Left lung (tissue), 1 donor: ENCODE measurements around a stretch of chr17.

- PRO-cap = unidirectional peak, plus-strand start at chr17:75429025
Measured at GRCh38 chr17:75428755-75429330, 23.4 kb upstream of the GRB2 start.

DNA sequence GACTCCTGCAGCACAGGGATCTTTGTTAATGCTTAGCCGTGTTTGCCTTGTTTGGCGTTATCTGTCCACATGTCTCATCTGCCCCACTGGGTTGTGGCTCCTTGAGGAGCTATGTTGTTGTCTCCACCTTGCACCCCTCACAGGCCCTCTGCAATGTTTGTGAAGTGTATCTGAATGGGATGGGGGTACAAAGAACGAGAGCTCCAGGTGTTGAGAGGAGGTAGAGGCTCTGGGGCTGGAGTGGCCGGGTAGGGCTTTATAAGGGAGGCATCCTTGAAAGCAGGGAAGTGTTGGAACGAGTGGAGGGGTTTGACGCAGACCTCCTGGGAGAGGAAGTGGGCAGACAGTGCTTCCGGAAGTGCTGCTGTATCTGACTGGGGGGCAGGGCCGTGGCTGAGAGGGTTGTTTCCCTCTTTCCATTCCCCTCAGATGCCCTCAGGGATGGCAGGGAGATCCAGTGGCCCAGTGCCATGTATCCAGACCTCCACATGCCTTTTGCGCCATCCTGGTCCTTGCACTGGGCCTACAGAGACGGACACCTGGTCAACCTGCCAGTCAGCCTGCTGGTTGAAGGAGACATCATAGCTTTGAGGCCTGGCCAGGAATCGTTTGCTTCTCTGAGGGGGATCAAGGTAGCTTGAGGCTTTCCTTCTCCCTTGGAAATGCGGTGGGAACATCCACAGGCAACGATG is 27.7 kb downstream of the CASKIN2 start:
- PRO-cap = unidirectional peak, minus-strand start at position 311 of the sequence

DNA sequence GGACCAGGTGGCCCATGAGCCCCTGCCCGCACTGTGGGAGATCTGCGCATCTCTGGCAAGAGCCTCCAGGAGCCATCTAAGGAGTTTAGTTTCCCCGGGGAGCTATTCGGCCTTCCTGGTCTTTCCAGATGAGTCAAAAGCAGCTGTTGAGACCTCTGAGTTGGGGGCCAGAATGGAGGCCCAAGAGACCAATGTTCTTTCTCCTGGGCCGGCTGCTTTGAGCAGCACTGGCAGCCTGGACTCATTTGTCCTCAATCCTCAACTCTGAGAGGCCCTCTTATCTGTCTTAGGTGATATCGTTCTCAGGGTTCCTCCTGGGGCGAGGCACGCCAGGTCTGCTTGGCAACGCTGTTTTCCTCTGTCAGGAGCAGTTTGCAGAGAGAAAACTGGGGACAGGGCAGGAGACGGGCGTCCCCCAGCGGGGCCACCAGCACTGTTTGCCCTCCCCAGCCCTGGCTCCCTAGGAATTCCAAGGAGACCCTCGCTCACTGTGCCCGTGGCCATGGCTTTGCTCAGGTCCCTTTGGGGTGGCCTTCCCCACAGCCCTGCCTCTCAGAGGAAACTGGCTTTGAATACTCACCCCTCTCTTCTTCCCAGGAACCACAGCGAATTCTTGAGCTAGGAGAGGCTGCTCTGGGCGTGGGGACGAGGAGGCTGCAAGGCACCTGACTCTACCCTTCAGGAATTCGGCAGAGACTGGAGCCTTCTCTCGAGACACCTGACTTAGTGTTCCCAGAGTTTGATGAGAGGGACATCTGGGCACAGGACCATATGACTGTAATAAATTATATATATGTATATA is 6.0 kb downstream of the LLGL2 start:
- PRO-cap = bidirectional peak, plus-strand start at position 624 of the sequence, minus-strand start at position 564 of the sequence

GRCh38 chr17:75565024-75565565 is 22.5 kb upstream of the MYO15B start:
- PRO-cap = no peak

- PRO-cap = no peak
Measured at GRCh38 chr17:75616213-75616922, 16.9 kb upstream of the SMIM5 start.

DNA sequence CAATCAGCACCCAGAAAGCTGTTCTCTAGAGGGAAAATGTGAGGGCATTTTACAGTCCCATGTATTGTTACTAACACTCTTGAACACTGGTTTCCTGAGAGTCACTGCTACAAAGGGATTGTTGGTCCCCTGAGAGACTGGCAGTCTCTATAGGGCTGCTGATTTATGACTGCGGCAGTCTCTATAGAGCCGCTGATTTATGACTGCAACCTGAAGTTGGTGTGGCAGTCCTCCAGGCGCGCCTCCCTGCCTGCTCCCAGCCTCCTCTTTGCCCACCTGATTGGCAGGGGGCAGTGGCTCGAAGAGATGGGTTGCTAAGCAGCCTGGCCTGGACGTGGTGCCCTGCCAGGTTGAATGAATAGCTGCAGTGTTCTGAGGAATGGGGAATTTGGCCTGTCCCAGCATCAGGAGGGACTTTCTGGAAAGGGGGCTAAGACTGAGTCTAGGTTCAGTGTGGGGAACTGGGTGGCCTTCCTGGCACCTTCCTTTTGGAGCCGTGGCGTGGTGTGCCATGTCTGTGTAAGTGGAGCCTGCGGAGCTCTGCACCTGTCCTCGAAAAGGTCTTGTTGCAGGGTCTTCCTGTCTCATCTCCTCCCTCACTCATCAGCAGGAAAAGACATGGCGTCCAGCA is 24.8 kb downstream of the SAP30BP start:
- PRO-cap = no peak

GRCh38 chr17:75703385-75704262 is 17.6 kb upstream of the ITGB4 start:
- PRO-cap = no peak

DNA sequence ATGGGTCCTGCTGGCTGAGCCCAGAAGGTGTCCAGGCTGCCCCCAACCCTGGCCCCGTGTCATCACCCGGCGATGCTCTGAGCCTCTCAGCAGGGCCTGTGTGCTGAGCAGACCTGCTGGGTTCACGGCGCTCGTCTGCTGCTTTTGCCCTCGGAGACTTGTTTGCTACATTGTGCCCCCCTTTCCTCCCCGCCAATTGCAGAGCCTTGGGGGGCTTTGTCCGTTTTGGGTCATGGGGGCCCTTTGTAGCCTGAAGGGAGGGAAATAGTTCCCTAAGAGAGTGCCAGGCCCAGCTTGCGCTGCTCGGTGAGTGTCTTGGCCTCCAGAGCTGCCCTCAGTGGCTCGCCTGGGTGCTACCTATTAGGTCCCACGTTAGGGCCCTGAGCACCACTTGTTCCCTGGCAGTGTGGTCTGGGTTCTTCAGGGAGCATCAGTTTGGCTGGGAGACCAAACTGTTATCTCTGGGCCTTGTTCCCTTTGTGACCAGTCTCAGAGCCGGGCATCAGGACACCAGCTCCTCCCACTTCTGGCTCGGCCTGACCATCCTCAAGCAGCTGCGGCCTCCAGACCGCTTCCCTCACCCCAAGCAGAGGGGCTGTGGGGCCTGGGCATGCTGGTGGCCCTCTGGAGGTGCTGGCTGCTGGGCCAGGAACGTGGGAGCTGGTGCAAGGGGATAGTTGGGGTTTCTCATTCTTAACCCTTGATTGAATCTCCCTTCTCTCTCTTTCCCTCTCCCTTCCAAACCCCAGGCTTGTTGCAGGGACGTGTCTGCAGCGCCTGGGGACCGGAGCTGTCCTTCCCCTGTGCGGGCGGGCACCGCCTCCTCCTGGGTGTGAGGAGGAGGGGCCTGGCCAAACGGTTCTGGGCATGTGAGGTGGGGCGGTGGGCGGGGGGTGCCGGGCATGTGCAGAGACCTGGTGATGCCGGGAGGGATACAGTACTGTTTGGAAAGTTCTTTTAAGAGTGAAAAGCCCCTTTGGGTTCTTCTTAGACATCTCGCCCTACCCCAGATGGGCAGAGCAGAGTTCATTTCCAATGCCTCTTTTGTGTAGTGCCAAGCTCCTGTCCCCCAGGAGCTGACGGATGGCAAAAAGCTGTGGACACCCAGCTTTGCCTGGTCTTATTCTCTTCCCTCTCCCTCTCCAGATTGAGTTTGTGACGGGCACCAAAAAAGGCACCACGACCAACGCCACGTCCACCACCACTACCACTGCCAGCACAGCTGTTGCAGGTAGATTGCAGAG is 16.0 kb upstream of the ITGB4 start:
- PRO-cap = no peak

- PRO-cap = bidirectional peak, plus-strand start at chr17:75738417, minus-strand start at chr17:75738334
Measured at GRCh38 chr17:75737929-75738625, 16.8 kb downstream of the ITGB4 start.

GRCh38 chr17:75754366-75755054 is 10.5 kb downstream of the GALK1 start:
- PRO-cap = no peak

DNA sequence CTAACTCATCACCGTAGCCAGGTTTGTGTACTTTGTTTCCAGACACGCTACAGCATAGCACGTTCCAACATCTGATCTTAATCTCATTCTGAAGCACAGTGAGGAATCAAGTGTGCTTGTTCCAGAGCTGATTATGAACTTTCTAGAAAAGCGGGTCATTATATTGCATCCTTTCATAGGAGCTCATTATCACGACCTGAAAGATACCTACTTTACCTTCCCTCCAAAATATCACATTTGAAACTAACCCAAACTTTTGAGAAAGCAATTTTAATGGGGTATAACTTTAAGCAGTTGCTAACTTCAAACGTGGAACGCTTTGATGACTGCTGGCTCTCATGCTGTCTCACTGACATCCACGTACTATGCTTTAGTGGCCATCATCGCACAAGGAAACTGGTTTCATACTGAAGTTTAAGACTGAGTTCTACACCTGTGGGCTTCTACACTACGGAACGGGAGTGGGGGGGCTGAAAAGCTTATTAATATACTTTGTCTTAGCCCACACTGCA is 2.8 kb downstream of the H3-3B start:
- PRO-cap = unidirectional peak, minus-strand start at position 76 of the sequence; unidirectional peak, minus-strand start at position 348 of the sequence

- PRO-cap = no peak
Measured at GRCh38 chr17:75777434-75777610, 2.3 kb downstream of the H3-3B start.

GRCh38 chr17:75830397-75831581 is 13.4 kb downstream of the UNC13D start:
- PRO-cap = no peak

GRCh38 chr17:75832763-75833819 is 11.1 kb downstream of the UNC13D start:
- PRO-cap = no peak

GRCh38 chr17:75864209-75864901 is 9.2 kb upstream of the WBP2 start:
- PRO-cap = no peak

GRCh38 chr17:75869069-75870377 is 8.9 kb downstream of the TRIM47 start:
- PRO-cap = bidirectional peak, plus-strand start at chr17:75869428, minus-strand start at chr17:75869276; unidirectional peak, plus-strand start at chr17:75869751

- PRO-cap = no peak
Measured at GRCh38 chr17:75922988-75923606, 17.7 kb downstream of the FBF1 start.

DNA sequence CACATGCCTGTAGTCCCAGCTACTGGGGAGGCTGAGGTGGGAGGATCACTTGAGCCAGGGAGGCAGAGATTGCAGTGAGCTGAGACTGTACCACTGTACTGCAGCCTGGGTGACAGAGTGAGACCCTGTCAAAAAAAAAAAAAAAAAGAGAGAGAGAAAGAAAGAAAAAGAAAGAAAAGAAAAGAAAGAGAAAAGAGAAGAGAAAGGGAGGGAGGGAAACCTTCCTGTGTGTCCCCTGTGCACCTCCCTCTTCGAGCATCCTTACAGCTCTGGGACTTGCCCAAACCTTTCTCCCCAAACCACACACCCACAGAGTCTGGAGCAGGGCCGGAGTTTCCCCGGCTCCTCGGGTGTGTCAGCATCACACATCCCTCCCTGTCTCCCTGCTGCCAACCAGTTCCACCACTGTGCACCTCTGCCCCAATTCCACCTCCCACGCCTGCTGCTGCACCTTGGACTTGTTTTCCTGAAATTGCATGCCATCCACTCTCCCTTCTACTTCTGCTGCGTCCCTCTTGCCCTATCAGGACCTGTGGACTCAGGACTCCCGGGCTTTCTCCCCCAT is 4.0 kb upstream of the CDK3 start:
- PRO-cap = no peak

GRCh38 chr17:76056572-76057838 is 15.3 kb downstream of the SRP68 start:
- PRO-cap = no peak

GRCh38 chr17:76060815-76061353 is 11.4 kb downstream of the SRP68 start:
- PRO-cap = no peak